Monocyte (primary cell): ENCODE measurements around the genes CSGALNACT2 and ZNF487.

- PRO-cap, 2 experiments = no peak in any of the 2 experiments
Measured at GRCh38 chr10:35637297-35637804, 4.7 kb downstream of the FZD8 start.

DNA sequence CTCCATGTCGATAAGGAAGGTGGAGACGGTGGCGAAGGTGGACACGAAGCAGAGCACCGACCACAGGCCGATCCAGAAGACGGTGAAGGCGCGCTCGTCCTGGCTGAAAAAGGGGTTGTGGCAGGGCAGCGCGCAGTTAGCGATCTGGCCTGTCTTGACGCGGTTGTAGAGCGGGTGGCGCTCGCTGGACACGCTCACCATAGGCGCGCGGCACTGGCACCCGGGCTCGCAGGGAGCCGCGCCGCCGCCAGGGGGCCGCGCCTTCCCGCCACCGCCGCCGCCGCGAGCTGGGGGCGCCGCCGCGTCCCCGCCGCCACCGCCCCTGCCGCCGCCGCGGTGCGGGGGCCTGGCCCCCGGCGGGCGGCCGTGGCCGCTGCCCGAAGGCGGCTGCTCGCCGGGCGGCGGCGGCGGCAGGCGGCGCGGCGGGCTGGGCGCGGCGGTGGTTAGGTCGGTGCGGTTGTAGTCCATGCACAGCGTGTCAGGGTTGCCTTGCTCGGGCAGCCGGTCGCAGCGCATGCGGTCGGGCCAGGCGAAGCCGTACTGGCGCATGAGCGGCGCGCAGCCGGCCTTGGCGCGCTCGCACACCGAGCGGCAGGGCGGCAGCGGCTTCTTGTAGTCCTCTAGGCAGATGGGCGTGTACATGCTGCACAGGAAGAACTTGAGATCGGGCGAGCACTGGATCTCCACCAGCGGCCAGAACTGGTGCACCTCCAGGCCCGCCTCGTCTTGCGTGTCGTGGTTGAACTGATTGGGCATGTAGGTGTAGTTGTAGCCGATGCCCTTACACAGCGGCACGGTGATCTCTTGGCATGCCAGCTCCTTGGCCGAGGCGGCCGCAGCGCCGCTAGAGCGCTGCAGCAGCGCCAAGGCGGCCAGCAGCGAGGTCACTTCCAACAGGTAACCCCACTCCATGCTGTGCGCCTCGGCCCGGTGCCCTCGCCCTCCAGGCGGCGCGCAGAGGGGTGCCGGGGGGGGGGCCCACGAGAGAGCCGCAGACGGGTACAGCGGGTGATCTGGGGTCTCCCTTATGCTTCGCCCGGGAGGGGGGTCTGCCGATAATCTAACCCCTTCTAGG, 1.2 kb downstream of the FZD8 start:
- PRO-cap, 2 experiments = no peak in any of the 2 experiments

DNA sequence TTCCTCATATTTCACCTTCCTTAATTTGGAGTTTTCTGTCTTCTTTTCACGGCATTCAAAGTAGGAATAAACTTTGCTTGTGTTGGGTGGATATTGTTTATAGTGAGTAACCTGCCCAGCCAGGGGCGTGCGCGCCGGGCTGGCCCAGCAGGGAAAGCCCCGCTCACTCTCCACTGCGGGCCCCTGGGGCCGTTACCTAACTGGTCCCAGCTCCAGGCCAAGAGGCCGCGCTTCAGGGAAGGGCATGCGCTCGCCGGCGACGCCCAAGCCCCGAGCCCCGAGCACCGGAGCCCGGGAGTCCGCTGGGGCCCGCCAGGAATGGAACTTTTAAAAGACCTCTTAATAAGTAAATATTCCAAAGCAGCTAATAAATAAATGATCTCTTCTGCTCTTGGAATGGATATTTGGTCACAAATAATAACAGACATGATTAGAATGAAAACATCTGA, 601.2 kb upstream of the ANKRD30A start:
- PRO-cap, 2 experiments = no peak in any of the 2 experiments

GRCh38 chr10:42793739-42794124, 11.1 kb downstream of the BMS1 start:
- PRO-cap, 2 experiments = no peak in any of the 2 experiments

DNA sequence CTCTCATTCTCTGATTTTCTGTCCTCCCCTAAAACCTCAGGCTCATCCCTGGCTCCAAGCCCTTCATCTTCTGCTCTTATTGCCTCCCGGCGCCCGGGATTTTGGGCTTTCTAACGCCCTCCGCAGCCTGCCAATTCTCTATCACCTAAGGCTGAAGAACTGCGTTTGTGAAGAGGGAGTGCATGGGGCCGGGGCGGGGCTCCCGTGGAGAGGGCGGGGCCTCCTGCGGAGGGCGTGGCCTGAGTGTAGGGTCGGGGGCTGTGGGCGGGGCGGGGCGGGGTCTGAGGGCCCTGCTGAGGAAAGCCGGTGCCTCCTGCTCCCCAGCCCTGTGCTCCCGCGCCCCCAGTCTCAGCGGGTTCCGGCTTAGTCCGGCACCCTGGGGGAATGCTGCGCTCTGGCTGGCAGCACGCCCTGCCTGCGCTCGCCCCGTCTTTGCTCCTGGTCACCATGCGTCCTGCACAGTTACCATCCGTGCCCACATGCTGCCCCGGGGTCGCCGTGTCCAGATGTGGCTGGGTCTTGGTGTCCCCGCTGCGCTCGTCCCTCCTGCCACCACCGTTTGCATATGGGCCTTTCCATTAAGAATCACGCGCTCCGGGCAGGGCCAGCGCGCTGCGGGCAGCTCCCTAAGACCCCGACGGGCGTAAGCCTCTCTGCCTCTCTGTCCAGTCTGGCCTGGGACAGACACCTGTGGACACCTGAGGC, 144.1 kb upstream of the RET start:
- PRO-cap, 2 experiments = no peak in any of the 2 experiments

DNA sequence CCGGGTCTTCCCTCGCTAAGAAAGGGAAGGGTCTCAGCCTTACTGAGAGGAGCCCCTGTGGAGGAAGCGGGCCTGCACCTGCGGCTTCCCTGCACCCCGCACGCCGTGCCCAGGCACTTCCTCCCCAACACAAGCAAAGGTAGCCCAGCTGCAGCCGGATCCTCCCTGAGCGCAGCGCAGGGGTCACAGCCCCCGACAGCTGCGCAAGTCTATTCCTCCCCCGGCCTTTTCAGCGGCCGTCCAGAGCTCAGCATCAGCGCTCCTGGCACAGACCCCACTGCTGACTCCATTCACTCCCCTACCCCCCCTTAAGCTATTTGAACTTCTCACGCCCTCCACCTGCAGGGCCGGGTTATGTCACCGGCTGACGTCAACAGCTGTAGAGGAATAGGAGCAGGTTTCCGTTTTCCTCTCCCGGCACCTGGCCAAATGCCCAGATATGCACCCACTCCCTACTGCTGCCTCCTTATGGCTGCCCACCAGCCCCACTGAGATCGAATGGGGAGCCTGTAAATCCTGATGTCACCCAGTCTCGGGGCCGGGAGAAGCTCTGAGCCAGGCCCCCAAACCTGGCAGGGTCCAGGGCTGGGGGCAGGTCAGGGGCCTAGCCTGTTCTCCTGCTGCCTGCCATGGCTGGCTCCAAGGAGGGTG, 143.0 kb upstream of the RET start:
- PRO-cap, 2 experiments = no peak in any of the 2 experiments

- PRO-cap, 2 experiments = peak in 2 of 2 experiments; most common plus-strand start chr10:43138450 (in 2); most common minus-strand start chr10:43138316 (in 2)
Measured at GRCh38 chr10:43138021-43138672, at the start of gene CSGALNACT2. TSS of gene CSGALNACT2 (plus strand) at chr10:43138445.

GRCh38 chr10:43168850-43169470, 30.7 kb downstream of the CSGALNACT2 start:
- PRO-cap, 2 experiments = peak in 2 of 2 experiments; most common plus-strand start chr10:43168947 (in 1)

DNA sequence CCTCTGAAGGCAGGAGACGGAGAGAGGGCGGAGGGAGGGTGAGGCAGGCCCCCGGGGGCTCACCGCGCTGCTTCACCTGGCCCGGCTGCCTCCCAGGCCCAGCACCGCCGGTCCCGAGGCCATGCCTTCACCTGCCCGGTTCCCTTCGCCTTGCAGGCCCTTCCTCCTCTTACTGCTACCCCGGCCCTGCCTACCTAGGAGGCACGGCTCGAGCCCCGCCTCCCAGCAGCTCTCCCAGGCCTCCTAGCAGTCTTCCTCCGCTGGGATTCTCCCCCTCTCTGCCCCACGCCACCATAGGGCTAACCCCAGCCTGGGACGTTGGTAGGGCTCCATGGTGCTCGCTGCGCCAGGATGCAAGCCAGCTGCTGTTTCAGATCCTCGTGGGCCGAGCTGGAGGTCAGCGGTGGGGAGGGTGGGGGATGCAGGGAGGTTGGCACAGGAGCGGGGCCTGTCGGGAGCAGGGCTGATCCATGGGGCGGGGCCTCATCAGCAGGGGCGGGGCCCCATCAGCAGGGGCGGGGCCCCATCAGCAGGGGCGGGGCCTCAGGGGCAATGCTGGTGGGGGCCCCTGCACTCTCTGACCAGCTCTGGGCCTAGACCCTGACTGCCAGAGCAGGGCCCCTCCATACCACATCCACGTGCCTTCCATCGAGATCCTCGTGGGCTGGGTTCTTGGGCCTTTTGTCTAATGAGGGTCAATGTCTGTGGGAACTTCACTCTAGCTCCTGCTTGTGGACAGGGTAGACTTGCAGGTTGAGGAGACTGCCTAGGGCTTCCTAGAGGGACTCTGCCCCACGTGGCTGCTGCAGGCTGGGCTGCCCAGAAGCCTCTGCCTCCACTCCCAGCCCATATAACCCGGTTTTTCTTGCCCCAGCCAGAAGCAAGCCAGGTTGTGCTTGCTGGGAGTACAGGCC, 63.2 kb downstream of the RASGEF1A start:
- PRO-cap, 2 experiments = no peak in any of the 2 experiments

GRCh38 chr10:43375315-43375781, 3.9 kb downstream of the FXYD4 start:
- PRO-cap, 2 experiments = no peak in any of the 2 experiments

- PRO-cap, 2 experiments = peak in 1 of 2 experiments; most common minus-strand start chr10:43394126 (in 1)
Measured at GRCh38 chr10:43393393-43394491, 15.2 kb downstream of the HNRNPF start.

- PRO-cap, 2 experiments = no peak in any of the 2 experiments
Measured at GRCh38 chr10:43404646-43405051, 4.3 kb downstream of the HNRNPF start.

- PRO-cap, 2 experiments = peak in 2 of 2 experiments; most common minus-strand start chr10:43418138 (in 2)
Measured at GRCh38 chr10:43417893-43418703, 9.1 kb upstream of the HNRNPF start.

DNA sequence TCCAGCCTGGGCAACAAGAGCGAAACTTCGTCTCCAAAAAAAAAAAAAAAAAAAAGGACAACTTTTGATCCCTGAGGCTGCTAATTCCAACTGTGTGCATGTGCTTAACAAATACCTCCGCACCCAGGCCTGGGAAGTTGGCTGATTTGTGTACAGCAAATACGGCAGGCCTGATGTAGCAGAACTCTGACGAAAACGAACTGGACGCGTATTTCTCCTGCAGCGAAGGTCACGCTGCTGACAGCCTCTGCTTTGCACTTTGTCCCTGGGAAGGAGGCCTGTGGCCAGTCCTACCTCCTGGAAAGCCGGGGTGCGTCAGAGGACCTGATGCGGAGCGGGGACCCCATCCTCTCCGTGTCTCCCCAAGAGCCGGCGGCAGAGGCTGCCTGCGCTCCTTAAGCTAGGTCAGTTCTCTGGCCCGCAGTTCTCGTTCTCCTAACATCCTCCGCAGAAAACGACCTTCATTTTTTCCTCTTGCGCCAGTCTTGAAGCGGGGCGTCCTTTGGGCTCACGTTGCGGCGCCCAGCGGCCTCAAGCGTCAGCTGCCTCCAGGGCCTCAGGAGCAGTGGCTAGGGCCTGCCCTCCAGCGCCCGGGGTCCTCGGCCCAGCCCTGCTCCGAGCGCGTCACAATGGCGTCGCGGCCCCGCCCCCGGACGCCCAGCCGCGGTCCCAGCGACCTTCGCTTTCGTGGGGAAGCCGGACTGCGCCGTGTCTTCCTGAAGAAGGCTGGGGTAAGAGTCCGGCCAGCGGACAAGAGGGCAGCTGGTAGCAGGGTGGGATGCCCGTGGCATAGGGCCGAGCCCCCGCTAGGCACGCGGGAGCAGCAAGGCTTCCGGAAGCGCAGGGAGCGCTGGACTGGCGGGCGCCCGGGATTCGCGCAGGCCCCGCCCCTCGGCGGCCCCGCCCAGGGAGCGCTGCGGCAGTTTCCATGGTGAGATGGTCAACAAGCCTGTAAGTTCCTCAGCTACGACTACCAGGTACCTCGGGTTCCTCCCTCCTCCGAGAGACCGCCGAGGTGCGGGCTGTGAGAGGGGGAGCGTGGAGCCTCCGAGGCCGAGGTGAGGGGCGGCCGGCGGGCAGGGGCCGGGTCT, at the start of gene ZNF487:
Gene ZNF487, plus strand, starts transcription at position 907 of the 1,091 bp plus-strand sequence.
- PRO-cap, 2 experiments = peak in 2 of 2 experiments; most common plus-strand start position 287 of the sequence (in 2); most common minus-strand start position 99 of the sequence (in 1)

- PRO-cap, 2 experiments = no peak in any of the 2 experiments
Measured at GRCh38 chr10:43456256-43456526, 19.3 kb downstream of the ZNF487 start.

- PRO-cap, 2 experiments = no peak in any of the 2 experiments
Measured at GRCh38 chr10:43827677-43828357, 179.1 kb upstream of the ZNF32 start.

- PRO-cap, 2 experiments = no peak in any of the 2 experiments
Measured at GRCh38 chr10:44976738-44977649, 1.6 kb downstream of the DEPP1 start.

- PRO-cap, 2 experiments = no peak in any of the 2 experiments
Measured at GRCh38 chr10:45004917-45005950, 4.5 kb downstream of the ZNF22 start.

- PRO-cap, 2 experiments = no peak in any of the 2 experiments
Measured at GRCh38 chr10:45224295-45224888, 91.0 kb downstream of the OR13A1 start.

DNA sequence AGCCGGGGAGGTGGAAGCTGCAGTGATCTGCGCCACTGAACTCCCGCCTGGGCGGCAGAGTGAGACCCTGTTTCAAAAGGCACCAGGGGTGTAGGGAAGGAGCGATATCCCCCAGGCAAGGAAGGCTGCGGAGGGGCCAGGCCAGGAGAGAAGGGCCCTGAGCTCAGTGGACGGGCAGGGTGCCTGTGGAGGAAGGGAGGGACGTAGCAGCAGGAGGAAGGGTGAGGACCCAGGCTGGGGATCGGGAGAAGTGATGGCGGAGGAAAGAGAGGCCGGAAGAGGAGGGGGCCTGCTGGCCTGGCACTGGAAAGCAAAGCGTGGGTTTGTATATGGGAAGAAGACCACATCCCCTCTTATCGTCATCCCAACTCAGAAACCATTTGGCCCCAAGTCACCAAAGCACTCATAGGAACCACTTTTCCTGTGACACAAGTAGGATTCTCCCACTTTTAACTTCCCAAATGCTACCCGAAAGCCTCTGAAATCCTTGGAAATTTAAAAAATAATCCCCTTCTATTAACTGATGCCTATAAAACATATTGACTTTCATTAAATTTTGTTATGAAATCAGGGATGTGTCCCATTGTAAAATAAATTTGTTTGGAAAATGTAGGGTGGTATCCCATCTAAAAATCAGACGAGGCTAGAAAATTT, 45.8 kb downstream of the ALOX5 start:
- PRO-cap, 2 experiments = no peak in any of the 2 experiments